Neural crest cell (in vitro differentiated cells): Measurements from ENCODE around the gene C16orf46.

DNA sequence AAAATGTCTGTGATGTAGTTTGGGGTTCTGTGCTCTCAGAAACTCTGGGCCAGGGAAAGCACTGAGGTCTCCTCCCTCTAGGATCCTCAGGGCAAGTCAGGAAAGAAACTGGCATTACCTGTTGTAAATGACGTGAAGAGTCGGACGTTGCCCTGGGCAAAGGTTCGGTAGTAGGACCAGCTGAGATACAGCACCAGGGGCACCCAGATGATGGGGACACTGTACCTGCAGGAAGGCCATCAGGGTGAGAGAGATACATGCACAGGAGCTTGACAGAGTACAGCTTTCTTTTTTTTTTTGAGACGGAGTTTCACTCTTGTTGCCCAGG is 25.4 kb upstream of the MLKL start:
- PRO-cap: no peak

- PRO-cap: no peak
These were observed 3.6 kb downstream of the CTRB1 start for GRCh38 chr16:75222180-75222918.

DNA sequence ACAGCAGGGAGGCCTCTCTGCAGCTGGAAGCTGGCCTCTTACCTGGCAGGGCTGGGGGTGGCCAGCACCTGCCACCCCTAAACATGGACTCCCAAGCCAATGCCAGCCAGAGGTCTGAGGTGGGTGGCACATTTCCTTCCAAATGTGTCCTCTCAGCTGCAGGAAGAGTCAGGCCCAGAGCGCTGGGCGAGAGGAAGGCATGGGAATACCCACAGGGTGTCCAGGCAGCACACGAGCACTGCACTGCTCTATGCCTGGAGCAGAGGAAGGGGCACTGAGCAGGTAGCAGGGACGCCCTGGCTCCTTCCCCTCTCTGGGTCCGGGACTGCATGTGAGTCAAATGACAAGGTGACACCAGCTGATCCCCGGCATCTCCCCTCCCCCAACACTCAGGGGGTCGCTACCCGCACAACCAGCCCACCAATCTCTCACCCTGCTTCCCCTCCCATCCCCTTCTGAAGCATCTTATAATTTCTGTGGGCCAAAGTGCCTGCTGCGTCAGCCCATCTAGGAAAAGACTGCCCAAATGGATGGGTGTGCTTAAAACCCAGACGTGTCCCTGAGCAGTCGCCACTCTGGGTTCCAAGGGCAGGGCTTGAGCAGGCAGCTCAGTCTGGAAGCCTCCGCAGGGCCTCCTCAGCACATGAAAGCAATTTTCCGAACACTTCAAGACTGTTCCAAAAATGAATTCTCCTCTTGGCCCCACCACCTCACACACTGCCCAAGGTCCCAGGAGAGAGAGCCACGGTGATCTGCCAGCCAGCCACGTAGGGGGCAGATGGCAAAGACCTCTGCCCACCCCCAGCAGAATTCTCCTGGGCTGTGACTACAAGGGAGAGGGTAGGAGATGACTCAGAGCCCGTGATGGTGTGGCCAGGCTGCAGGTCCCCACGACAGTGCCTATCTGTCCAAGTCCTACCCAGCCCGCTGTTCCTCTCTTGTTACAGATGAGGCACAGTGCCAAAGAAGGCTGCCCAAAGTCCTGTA is 12.1 kb upstream of the BCAR1 start:
- PRO-cap: no peak

- PRO-cap: bidirectional peak, plus-strand start at chr16:75433768, minus-strand start at chr16:75433481; bidirectional peak, plus-strand start at chr16:75434016, minus-strand start at chr16:75433995; bidirectional peak, plus-strand start at chr16:75434160, minus-strand start at chr16:75434226
These were observed 496 bp upstream of the CFDP1 start for GRCh38 chr16:75433682-75434315.

DNA sequence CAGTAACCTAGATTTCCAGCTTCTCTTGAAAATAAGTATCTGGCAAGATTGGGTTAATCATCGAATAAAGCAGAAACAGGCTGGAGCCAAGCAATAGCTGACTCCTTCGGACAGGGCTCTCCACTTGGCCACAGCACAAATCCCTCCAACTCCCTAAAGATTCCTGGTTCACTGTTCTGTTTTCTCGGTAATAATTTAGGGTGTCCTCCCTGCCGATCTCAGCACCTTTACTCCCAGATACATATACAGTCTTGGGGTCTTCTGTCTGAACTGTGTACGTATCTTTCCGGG is 8.9 kb upstream of the CFDP1 start:
- PRO-cap: no peak

GRCh38 chr16:75552784-75553437 is 3.1 kb downstream of the TMEM231 start:
- PRO-cap: no peak

- PRO-cap: unidirectional peak, plus-strand start at chr16:75827547; unidirectional peak, plus-strand start at chr16:75827577; unidirectional peak, plus-strand start at chr16:75827601
These were observed 101.1 kb upstream of the CPHXL start for GRCh38 chr16:75827493-75827767.

DNA sequence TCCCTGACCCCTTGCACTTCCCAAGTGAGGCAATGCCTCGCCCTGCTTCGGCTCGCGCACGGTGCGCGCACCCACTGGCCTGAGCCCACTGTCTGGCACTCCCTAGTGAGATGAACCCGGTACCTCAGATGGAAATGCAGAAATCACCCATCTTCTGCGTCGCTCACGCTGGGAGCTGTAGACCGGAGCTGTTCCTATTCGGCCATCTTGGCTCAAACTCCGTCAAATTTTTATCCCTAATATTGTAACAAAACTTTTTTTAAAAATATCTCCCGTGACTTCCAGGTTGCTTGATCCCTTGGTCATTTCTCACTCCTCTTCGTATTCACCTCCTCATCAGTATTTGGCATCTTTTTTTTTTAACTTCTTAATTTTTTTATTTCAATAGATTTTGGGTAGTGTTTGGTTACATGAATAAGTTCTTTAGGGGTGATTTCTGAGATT is 101.5 kb upstream of the CPHXL start:
- PRO-cap: unidirectional peak, minus-strand start at position 97 of the sequence; unidirectional peak, minus-strand start at position 218 of the sequence

GRCh38 chr16:75860611-75861221 is 134.4 kb upstream of the CPHXL start:
- PRO-cap: bidirectional peak, plus-strand start at chr16:75860935, minus-strand start at chr16:75860826

- PRO-cap: no peak
These were observed 254.9 kb downstream of the CNTNAP4 start for GRCh38 chr16:76532027-76532571.

GRCh38 chr16:77499409-77500164 is 64.8 kb upstream of the ADAMTS18 start:
- PRO-cap: no peak

GRCh38 chr16:78002730-78003087 is 19.6 kb upstream of the CLEC3A start:
- PRO-cap: unidirectional peak, minus-strand start at chr16:78003017

DNA sequence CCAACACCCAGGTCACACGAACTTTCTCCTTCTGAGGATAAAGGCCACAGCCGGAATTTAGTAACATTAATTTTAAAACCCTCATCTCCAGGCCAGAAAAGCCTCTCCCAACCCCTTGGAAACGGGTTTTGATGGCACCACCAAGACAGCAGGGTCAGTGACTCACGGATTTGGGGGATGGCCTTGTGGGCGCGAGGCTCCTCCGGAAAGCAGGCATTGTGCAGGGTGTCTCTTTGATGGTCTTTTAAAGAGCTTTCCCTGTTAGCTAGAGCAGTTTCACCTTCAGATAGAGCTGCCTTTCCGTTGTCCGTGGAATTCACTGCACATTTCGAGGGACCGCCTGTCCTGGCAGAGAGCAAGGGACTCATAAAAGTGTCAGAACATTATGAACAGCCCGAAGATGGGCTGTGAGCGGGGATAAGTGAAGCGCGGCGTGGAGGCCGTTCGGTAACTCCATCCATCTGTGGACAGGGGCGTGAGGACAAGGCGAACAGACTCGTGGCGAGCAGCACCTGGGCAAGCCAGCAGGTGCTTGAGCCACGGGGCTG is 371.3 kb downstream of the MAF start:
- PRO-cap: no peak

DNA sequence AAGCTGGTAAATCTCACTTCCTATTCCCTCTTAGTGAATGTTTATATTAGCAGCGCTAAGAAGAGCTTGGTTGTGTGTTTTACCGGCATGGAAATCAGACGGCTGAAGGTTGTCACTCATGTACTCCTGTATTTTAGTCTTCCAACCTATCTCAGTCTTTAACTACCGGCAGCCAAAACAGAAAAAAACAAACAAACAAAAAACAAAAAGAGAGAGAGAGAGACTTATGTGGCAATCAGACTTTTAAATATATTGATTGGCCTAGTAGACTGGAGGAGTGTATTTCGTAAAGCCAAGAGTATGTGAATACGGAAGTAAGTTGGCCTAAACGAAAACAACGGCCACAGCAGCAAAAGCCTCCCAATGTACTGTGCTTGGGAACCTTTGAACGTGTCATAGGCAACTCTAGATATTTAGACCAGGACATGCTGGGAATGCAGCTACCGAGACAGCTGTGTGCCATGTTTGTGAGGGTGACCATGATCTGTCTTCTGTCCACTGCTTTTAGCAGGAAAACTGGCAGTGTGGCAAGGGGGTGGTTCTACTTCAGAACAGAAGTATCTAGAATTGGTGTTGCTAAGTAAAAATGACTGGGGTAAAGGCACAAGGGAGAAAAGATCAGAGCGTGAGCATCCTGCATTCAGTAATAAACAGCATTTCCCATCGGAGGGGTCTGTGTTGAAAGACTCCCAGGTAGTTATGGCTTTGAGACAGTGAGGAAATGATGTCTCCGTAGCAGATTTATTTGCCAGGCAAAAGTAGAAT is 7.5 kb downstream of the MAF start:
- PRO-cap: no peak

- PRO-cap: no peak
These were observed 120.8 kb upstream of the MAF start for GRCh38 chr16:79721252-79721794.

DNA sequence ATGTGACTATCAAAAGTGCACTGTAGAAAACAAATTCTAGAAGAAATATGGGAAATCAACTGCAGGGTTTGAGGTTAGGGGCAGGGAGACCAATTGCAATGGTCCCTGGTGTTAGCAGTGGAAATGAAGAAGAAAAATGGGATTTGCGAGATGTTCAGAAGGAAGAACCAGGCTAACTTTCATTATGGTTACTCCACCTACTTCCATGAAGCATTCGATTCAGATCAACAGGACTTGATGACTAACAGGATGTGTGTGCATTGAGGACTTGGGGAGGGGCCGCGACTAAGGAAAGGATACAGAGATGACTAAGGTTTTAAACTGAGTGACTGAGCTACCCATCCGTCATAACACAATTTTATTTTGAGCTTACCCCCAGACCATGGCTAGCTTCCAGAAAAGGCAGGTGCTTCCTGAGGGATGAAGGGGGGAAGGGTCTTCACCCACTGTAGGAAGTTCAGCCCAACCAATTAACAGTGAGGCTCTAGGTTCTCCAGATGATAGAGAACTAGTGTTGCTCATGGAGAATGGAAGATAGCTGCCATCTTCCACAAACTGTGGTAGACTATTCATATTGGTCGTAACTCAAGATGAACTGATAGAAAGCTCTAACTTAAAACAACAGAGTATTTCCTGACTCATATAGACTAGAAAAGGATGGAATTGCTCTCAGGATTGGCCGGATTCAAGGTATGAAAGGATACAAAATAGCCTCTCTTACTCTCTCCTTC is 2.6 kb upstream of the CDYL2 start:
- PRO-cap: no peak

GRCh38 chr16:81043937-81045024 is 8.6 kb downstream of the ATMIN start:
- PRO-cap: no peak

GRCh38 chr16:81076546-81077411 is at the start of gene C16orf46:
C16orf46 (minus strand) TSS chr16:81077238.
- PRO-cap: bidirectional peak, plus-strand start at chr16:81076822, minus-strand start at chr16:81076848; bidirectional peak, plus-strand start at chr16:81077319, minus-strand start at chr16:81077200

DNA sequence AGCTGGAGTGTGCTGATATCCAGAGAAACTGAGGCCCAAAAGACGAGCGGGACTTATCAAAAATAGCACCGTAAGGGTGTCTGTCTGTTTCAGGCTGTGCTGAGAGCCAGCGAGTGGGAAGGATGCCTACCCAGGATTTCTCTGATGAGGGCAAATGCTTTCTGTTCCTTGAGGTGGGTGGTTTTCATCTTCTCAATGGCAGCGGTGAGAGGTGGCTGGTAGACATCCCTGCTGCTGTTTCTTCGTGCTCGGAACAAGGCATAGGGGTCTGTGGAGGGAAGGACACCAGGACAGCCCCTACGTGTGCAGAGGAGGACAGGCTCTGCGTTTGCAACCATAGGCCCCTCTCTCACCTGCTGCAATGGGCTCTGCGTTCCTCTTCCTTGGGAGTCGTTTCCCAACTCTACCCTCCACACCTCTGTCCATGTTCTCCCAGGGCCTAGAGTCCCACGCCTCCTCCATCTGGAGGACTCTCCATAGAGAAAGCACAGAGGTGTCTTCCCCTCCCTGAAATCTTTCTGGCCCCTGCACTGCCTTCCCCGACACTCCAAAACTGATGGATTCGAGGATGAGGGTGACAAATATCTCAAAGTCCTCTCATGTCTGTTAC is 37.3 kb upstream of the GCSH start:
- PRO-cap: no peak

- PRO-cap: no peak
These were observed 8.4 kb downstream of the CMIP start for GRCh38 chr16:81452958-81453460.